Cardiac muscle cell (in vitro differentiated cells and primary cell): Measurements from ENCODE around the gene NAALADL2.

DNA sequence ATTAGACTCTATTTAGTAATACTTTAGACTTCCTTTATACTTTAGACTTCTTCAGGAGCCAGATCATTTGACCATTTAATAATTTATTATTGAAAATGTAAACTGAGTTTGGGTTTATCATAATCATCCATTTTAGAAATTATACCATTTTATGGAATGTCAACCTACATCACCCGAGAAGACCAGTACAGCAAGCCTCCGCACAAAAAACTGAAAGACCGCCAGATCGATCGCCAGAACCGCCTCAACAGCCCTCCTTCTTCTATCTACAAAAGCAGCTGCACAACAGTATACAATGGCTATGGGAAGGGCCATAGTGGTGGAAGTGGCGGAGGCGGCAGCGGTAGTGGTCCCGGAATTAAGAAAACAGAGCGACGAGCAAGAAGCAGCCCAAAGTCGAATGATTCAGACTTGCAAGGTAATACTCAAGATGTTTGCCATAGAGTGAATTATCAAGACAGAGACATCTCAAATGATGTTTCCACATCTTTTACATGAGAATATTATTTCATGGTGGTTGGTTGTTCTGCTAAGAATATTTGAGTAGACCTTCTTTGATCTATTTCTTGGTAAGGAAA lies 197.0 kb downstream of the GHSR start:
- RAMPAGE, long total RNA, result no peak
- RRBS, result no CpG with 5 or more reads among the region's 13 CpGs

DNA sequence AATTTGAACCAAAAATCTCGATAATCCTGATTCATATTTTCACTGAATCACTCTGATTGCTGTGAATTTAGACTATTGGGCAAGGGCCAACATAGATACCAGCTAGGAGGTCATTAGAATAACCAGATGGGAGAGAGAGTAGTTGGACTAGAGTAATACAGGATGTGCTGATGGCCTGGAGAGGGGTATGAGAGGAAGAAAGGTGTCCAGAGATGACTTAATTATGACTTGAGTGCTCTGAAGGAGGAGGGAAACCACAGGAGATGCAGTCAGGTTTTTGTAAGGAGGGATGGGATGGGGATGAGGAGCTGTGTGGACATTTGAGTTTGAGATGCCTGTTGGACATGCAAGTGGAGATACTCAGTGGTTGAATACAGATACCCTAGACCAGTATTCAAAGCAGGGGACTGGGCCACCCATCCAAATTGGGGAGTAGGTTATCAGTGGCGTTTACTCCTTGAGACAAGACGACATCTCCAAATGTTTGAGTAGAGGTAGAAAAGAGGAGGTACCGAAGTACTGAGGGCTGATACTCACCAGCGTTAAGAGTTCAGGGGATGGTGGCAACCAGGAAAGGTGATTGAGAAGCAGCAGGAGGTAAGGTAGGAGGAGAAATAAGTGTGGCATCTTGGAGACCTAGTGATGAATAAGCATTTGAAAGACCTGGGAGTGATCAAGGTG lies 96.6 kb downstream of the GHSR start:
- RAMPAGE, long total RNA, result no peak
- RRBS, result no CpG with 5 or more reads among the region's 5 CpGs

DNA sequence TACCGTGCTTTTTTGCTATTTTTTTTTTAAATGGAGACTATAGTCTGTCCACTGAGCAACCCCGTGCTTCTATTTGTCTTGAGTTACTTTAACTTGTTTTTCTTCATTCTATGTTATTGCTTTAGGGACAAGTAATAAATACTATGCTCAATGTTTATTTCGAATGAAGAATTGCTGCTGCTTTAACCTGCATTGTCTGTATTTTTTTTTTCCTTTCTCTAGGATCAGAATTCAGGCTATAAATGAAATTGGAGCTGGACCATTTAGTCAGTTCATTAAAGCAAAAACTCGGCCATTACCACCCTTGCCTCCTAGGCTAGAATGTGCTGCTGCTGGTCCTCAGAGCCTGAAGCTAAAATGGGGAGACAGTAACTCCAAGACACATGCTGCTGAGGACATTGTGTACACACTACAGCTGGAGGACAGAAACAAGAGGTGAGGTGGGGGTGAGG lies 85.8 kb downstream of the GHSR start:
- RAMPAGE, long total RNA, result no peak
- RRBS, result no CpG with 5 or more reads among the region's 4 CpGs

GRCh38 chr3:172607838-172608208 lies 84.6 kb upstream of the TNFSF10 start:
- RAMPAGE, long total RNA, result no peak
- RRBS, result no CpG with 5 or more reads among the region's 1 CpG

GRCh38 chr3:172647756-172648366 lies 63.0 kb downstream of the NCEH1 start:
- RAMPAGE, long total RNA, result no peak
- RRBS, result no CpG with 5 or more reads among the region's 14 CpGs

- RAMPAGE, long total RNA, result no peak
- RRBS, result no CpG with 5 or more reads among the region's 1 CpG
Observed at GRCh38 chr3:172666312-172666632, 44.6 kb downstream of the NCEH1 start.

GRCh38 chr3:172694409-172695030 lies 16.3 kb downstream of the NCEH1 start:
- RAMPAGE, long total RNA, result no peak
- RRBS, result no CpG with 5 or more reads among the region's 5 CpGs

GRCh38 chr3:172749006-172750043 lies 1.2 kb upstream of the ECT2 start:
- RAMPAGE, long total RNA, result no peak
- RRBS, result no CpG with 5 or more reads among the region's 11 CpGs

- RAMPAGE, long total RNA, result no peak
- RRBS, result no CpG with 5 or more reads among the region's 1 CpG
Observed at GRCh38 chr3:174448278-174448677, 410.9 kb upstream of the NAALADL2 start.

DNA sequence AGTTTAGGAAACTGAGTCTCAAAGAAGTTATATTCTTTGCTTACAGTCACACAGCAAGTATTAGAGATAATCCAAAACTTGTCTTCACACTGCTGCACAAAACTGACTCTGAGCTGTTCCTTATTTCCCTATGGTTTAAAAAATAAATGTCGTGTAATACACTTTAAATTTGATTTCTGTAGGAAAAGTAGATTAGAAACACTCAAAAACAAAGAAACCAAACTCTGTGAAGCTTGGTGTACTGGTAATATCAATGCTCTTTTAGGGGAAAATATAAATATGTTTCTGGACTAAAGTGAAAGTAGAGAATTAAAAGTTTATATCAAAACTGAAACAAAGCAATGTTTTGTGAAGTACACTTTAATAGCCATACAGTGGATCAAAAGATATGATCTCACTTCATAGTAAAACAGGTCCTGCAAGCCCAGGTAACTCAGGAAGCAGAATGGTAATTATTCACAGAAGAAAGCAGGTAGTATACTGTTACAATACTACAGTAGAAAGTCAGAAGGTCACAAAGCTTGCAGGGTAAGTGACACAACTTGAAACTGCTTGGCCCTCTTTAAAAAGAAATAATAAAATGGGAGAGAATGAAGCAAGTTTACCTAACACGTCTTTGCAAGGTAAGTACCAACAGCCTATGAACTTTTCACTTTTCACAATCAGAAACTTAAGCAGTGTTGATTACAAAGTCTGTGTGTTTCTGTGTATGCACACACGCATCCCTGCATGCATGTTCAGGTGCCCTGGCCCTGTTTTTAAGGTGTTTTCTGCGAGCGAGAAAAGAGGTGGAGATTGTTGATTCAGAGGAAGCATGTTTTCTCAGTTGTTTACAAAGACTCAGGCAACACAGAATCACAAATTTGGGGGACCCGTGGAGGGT lies at the start of gene NAALADL2:
Gene NAALADL2 (plus strand): TSS at position 507 of the 883 bp plus-strand sequence.
- RAMPAGE, long total RNA, result no peak
- RRBS, result no CpG with 5 or more reads among the region's 6 CpGs

- RAMPAGE, long total RNA, result no peak
- RRBS, result no CpG with 5 or more reads among the region's 8 CpGs
Observed at GRCh38 chr3:174925592-174926370, 66.6 kb downstream of the NAALADL2 start.

GRCh38 chr3:176853471-176853922 lies 343.8 kb downstream of the TBL1XR1 start:
- RAMPAGE, long total RNA, result no peak
- RRBS, result no CpG with 5 or more reads among the region's 2 CpGs

- RAMPAGE, long total RNA, result no peak
- RRBS, result no CpG with 5 or more reads among the region's 4 CpGs
Observed at GRCh38 chr3:176916708-176917306, 280.5 kb downstream of the TBL1XR1 start.

DNA sequence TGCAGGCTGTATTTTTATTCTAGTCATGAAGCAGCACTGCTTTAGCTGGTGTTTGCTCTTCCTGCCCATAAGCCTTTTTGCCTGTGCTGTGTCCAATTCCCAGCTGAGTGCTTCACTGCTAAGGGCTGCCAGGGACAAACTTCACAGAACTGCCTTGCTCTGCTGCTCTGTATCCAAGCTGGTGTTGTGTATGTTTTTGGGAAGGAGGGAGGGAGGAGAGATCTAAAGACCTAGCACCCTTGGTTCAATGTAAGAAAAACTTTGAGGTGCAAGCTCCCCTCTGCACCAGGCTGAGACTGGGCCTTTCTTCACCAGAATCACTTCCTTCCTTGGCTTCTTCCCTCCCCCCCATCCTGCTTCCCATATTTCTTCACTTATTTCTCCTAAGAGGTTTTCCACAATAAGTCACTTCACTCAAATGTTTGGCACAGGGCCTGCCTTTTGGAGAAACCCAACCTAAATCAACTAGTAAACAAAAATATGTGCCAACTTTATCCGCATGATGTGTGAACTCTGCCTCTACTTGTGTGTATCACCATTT lies 156.1 kb downstream of the TBL1XR1 start:
- RAMPAGE, long total RNA, result no peak
- RRBS, result no CpG with 5 or more reads among the region's 1 CpG

DNA sequence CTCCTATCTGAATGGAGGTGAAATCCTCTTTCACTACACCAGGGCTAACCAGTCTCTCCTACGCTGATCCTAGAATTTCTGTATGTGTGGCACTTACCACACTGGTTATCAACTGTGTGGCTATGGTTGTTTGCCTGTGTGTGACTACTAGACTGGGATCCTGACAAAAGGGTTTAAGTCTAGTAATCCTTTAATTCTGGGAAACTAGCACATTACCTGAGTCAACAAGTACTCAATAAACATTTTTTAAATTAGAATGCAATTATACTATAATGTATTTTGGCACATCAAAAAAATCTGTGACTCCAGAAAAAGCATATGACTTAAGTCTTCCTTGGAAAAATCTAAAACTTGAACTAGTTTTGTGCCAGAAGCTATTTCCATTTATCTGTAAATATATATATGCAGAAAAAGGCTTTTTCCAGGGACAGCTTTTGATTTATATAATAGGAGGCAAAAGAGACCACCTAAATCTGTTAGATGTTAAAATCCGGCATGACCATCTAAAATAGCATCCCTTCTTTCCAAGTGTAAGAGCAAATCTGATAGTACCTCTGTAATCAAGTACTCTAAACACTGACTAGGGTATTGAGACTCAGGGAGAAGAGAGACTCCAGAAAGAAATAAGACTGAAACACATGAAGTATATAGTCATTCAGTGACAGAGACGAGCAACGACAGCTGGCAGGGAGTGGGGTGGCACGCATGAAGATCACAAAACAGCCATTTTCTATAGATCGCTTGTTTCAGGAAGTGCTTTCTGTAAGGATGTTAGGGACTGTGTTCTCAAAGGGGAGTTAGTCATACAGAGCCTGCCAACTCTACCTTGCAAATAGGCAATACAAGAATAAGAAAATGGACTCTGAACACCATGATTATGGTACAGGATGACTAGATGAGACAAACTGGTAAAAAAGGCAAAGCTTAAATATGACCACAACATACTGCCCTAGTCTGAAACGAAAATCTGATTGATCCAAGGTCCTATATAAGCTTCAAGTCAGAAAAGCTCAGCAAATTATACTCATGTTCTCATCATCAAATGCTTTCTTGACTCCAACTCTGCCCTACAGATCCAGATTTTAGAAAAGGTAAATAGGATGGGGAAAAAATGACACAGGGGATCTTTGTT lies 139.7 kb downstream of the TBL1XR1 start:
- RAMPAGE, long total RNA, result no peak
- RRBS, result no CpG with 5 or more reads among the region's 7 CpGs

DNA sequence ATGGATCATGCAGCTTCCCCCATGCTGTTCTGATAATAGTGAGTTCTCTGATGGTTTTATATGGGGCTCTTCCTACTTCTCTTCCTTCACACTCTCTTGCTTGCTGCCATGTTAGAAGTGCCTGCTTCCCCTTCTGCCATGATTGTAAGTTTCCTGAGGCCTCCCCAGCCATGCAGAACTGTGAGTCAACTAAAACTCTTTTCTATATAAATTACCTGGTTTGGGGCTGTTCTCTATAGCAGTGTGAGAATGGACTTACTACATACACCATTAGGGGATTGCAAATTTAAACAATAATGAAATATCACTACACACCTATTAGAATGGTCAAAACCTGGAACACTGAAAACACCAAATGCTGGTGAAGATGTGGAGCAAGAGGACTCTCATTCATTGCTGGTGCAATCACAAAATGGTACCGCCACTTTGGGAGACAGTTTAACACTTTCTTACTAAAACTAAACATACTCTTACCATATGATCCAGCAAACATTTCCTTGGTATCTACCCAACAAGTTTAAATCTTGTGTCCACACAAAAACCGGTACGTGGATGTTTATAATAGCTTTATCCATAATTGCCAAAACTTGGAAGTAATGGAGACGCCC lies 30.7 kb downstream of the TBL1XR1 start:
- RAMPAGE, long total RNA, result no peak
- RRBS, result no CpG with 5 or more reads among the region's 4 CpGs

- RAMPAGE, long total RNA, result no peak
- RRBS, result no CpG with 5 or more reads among the region's 5 CpGs
Observed at GRCh38 chr3:177320802-177321363, 123.6 kb upstream of the TBL1XR1 start.

DNA sequence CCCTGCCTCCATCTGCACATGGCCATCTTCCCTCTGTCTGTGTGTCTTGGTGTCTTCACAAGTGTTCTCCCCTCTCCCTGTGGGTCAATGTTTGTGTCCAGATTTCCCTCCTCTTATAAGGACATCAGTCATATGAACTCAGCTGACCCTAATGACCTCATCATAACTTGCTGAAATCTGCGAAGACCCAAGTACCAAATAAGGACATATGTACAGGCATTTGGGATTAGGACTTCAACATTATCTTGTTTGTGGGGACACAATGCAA lies 372.6 kb upstream of the TBL1XR1 start:
- RAMPAGE, long total RNA, result no peak
- RRBS, result no CpG with 5 or more reads among the region's 1 CpG

DNA sequence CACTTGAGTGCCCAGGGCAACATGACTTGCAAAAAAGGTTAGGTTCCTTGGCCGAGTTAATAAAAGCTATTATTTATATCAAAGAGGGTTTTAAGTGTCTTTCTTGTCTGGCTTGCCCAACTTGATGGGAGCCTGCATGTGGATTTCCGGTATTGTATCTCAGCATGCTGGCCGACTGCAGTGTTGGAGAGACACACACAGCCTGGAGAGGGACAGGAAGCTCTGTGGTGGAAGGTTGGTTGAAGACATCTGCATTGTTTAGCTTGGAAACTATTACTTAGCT lies 449.5 kb upstream of the TBL1XR1 start:
- RAMPAGE, long total RNA, result no peak
- RRBS, result no CpG with 5 or more reads among the region's 3 CpGs

DNA sequence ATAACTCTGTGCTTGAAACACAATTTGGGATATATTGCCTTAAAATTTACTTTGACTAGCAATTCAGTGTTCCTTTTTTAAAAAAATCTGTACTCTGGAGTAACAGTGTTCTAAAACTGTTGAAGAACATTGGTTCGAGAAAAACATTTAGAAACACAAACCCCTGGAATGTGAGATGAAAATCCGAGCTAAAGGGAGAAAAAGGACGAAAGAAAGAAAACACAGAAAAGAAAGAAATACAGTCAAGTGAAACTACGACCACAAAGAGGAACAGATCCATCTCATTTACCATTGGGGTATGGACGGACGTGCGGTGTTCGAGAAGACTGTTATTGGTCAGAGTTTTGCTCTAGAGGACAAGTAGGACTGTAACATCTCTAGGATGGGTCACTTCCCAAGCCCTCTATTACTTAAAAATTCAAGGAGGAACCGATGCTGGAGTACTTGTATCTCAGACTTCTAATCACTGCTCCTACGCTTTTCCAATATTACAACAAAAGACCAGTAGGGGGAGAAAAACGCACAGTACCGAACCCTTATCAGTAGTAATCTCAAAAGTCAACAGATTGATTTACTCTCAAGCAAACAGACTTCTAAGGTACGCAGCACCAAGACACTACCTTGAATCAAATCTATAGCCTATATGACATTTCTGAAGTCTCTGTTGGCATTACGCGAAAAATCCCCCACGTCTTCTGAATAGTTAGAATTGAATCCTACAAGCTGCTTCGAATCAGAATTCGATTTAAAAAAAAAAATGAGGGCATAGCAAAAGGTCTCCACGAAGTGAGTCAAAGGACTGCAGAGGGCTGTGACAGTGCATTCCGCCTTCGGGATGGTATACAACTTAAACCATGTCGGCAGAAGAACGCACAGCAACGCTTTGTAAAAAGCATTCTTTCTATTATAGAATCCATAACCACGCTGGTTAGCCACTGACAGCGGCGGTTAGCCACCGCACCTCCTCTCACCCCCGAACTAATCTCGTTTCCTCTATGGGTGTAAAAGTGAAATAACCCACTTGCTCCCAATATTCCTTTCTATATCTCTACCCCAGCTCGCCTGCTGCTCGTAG lies 1.0 kb upstream of the PIK3CA start:
- RAMPAGE, long total RNA, result no peak
- RRBS, result no CpG with 5 or more reads among the region's 32 CpGs